Temporal lobe (tissue), 2 donors: ENCODE results near the genes TMEM39B, CCDC28B, FAM229A, BSDC1, ZBTB8OS and FNDC5.

GRCh38 chr1:31932230-31933107 is 5.7 kb downstream of the PTP4A2 start:
- RAMPAGE, long total RNA: no peak

- RAMPAGE, long total RNA: no peak
Measured at GRCh38 chr1:31934635-31935625, 3.2 kb downstream of the PTP4A2 start.

GRCh38 chr1:31984682-31985389 is 28.8 kb upstream of the KHDRBS1 start:
- RAMPAGE, long total RNA: no peak

GRCh38 chr1:32072154-32073328 is at the start of gene TMEM39B:
Gene TMEM39B, plus strand, starts transcription at chr1:32072939.
- RAMPAGE, long total RNA: start-site peak on the plus strand at chr1:32072899-32073037, 33 and 74 reads in 2 replicates

DNA sequence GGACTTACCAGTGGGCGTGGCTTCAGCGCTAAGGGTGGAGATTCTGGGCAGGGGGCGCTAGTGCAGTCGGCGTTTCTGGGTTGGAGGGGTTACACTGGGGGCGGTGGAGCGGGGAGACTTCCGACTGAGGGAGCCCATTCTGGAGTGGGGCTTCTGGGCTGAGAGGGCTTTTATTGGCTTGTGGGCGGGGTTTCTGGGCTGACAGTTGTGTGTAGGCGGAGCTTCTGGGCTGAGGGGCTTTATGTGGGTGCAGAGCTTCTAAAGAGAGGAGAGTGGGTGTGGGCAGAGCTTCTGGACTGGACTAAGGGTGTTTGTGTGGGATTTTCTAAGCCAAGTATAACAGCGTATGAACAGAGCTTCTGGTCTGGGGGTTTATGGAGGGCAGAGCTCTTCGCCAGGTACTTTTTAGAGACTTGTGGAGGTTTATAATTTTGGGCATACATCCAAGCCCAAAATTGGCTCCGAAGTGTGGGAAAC is 628 bp downstream of the TMEM39B start:
- RAMPAGE, long total RNA: no peak

GRCh38 chr1:32200086-32200928 is at the start of gene CCDC28B:
Gene CCDC28B, plus strand, starts transcription at chr1:32200595.
- RAMPAGE, long total RNA: start-site peak on the plus strand at chr1:32200614-32200685, 562 and 218 reads in 2 replicates

DNA sequence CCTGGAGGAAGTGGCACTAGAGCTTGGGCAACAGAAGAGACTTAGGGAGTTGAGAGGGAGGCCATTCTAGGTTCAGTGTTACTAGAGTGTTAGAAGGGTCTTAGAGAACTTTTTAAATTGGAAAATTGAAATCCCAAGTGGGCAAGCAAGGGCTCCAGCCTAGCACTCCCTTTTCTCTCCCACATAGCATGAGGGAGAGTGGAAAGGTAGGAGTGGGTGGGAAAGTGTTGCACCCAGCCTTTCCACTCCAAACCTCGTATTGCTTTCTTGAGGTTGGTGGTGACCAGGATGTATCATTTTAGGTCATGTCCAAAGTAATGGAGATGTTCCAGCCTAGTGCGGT is 5.8 kb downstream of the MARCKSL1 start:
- RAMPAGE, long total RNA: no peak

GRCh38 chr1:32334954-32335659 is 926 bp downstream of the MARCKSL1 start:
- RAMPAGE, long total RNA: no peak

- RAMPAGE, long total RNA: no peak
Measured at GRCh38 chr1:32337730-32338270, 1.8 kb upstream of the MARCKSL1 start.

- RAMPAGE, long total RNA: no peak
Measured at GRCh38 chr1:32361809-32362833, at the start of gene FAM229A. Gene FAM229A, minus strand, starts transcription at chr1:32362485.

DNA sequence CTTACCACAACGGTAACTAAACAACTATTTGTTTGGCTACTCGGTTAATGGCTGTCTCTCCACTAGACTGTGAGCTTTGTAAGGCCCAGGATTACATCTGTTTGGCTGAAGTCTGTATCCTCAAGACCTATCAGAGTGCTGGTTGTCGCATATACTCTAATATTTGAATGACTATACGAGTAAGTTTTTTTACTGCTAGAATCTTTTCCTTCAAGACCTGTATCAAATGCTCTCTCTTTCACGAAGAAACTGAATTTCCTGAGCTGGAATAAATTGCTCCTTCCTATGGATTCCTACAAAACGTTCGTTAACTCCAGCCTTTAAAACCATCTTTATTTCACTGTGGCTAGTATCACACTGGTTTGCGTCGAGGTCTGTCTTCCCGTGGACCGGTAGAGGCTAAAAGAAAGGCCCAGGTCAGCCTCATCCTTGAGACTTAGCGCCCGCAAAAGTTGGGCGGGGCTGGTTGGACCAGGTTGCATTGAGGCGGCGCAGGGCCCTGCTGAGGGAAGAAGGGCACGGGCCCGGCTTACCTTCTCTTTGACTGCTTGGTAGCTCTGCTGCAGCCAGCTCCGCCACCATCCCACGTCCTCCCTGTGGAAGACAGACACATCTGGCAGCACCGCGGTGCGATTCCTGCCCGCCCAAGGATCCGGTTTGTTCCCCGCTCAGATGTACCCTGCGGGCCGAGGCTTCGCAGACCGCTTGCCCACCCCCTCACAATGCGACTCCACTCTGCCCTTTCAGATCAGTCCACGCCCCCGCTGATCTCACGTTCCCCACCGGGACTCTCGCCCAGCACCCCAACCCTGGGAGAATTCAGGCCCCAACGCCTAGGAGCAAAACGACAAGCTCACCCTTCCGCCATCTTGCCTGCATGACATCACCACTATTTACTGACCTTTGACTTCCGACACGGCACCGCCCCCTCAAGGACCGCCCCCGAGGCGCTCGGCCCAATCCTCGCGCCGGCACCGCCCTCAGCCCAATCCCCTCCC is at the start of gene BSDC1:
Gene BSDC1 (minus strand): TSS at position 895 of the 998 bp plus-strand sequence.
- RAMPAGE, long total RNA: start-site peak on the minus strand centred at position 880 of the sequence, 23 bp wide, 183 and 57 reads in 2 replicates

DNA sequence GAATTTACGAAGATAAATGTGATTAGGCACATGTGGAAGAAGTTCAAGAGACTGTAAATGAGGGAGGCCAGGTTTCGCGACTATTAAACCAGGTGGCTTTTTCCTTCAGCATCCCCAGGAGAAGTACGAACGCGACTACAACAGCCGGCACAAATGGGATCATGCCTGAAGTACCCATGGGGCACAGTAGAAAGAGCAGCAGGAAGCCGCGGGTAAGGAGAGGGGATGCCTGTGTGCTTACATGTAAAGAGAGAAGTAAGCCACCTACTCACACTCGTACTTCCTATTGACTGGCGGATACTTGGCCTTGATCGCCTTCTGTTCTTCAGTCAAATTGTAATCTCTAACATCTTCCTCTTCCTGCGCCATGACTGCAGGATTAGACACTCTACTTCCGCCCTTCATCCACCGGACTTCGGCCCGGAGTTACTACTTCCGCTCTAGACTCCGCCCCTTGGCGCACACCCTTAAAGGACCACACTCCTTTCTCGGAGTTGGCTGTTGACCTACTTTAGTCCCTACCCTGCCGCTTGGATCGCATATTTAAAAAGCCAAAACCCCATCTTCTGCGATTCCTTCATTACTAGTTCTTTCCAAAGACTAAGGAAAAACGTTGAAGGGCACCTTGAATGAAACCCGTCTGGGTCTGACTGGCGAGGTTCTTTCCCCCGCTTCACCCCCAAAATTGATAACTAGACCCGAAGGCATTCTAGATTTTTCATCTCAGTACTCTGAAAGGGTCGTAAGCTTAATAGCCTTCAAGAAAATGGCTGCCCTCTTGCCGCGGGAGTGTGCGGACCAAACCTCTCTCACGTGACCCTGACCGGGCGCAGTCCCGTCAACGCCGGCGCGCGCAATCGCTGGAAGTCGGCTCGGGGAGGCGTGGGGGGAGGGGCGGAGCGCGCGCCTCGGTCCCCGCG is at the start of gene ZBTB8OS:
Gene ZBTB8OS (minus strand): TSS at position 390 of the 920 bp plus-strand sequence.
- RAMPAGE, long total RNA: start-site peak on the minus strand centred at position 385 of the sequence, 37 bp wide, 477 and 98 reads in 2 replicates; start-site peak on the minus strand centred at position 773 of the sequence, 11 bp wide, 44 and 28 reads in 2 replicates

DNA sequence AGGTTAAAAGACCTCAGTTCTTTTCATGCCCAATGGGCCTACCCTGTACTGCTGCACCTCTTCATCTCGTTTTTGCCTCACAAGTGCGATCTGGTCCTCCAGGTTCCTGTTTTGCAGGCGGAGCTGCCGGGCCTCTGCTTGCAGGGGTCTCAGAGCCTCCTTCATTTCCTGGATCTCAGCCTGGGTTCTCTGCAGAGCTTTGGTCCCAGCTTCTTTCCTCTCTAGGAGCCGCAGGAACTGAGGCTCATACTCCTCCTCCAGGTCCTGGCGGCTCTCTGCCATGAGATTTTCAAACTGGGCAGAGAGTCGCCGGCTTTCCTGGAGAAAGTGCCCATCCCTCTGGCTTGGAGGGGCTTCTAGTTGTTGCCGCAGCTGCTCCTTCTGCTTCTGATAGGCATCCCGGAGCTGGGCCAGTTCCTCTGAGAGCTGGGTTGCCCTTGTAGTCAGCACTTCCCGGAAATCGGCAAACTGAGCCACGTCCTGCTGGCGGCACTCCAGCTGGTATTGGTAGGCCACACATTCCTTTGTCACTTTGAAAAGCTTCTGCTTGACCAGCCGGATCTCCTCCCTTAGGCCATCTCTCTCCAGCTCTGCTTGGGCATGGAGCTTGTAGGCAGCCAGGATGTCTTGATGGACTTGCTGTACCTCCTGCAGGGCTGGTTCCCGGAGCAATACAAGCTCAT is 7.6 kb downstream of the SYNC start:
- RAMPAGE, long total RNA: no peak

DNA sequence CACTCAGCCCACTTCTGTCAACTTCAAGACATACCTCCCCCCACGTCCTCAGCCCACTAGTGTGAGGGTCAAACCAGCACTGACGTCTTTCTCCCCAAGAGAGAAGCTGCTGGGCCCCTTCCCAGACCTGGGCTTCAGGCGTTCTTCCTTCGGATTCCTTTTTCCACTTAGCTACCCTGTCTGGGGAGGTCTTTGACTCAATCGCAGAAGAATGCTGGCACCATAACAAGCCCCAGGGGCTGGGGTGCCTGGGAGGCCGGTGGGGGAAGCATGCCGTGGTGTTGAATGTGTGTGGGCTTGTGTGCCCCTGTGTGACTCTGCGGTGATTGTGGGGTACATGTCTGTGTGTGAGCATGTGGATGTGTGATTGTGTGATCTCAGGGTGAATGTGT is 850 bp upstream of the SYNC start:
- RAMPAGE, long total RNA: no peak

DNA sequence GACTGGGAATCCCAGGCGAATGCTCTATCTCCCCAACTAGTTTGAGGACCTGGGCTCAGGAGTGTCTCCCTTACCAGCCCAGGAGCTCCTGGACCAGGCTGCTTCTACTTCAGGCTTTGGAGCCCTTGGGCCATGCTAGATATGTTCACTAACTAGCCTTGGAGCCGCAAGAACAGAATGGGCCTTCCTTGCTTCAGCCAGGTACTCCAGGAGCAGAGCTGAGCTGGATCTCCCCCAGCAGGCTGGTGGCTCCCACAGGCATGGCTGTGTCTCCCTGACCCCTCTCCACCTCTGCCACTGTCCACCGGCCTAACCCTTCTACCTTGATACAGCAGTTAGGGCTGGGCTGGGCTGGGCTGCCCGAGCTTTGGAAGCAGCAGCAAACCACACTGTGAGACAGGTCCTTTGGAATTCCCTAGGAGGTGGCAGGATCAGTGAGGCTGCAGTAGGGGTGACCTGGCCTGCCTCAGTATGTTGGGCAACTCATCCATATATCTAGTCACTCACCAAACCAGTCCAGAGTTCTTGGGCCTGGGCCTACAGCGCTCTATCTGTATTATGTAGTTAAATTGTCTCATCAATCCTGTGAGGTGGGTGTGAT is 13.2 kb upstream of the SYNC start:
- RAMPAGE, long total RNA: no peak

GRCh38 chr1:32766297-32767065 is 24.9 kb downstream of the KIAA1522 start:
- RAMPAGE, long total RNA: no peak

DNA sequence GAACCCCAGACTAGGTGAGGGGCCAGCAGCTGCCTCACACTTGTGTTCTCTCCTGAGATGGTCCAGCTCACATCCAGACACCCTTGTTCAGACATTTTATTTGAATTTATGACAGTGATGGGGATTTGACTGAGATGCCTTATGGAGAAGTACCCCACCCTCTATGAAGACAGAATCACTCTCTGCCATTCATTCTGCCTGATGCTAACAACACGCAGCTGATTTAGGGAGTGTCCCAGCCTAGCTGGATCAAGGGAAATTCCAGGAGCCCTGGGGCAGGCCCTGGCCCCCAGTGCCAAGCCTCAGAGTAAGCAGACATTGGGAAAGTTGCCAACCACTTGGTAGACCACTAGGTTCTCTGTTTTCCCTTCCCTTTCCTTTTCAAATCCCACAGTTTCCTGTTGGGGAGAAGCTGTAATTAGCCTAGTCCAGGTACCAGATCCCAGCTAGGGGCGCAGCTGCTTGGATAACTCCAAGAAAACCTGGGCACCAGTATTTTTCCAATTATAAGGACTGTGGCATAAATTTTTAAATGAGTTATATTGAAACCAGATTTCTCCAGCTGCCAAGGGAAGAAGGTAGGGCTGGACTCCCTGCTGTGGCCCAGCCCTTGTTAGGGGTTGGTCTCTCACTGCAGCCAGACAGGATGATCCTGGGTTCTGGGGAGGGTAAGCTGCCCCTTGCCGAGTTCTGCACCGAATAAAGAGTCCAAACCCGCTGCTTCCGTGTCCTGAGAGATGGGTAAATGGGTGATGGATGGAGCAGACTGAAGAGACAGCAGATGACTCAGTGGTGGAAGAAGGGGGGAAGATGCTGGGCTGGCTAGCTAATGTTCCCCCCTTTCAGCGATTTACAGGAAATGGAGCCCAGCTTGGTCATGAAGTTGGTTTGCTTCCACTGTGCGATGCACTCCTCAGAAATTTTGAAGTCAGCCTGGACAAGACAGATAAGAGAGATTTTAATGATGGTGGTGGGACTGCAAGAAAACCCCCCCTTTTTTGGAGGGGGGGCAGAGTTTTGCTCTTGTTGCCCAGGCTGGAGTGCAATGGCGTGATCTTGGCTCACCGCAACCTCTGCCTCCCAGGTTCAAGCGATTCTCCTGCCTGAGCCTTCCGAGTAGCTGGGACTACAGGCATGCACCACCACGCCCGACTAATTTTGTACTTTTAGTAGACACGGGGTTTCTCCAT is 33.9 kb downstream of the KIAA1522 start:
- RAMPAGE, long total RNA: no peak

DNA sequence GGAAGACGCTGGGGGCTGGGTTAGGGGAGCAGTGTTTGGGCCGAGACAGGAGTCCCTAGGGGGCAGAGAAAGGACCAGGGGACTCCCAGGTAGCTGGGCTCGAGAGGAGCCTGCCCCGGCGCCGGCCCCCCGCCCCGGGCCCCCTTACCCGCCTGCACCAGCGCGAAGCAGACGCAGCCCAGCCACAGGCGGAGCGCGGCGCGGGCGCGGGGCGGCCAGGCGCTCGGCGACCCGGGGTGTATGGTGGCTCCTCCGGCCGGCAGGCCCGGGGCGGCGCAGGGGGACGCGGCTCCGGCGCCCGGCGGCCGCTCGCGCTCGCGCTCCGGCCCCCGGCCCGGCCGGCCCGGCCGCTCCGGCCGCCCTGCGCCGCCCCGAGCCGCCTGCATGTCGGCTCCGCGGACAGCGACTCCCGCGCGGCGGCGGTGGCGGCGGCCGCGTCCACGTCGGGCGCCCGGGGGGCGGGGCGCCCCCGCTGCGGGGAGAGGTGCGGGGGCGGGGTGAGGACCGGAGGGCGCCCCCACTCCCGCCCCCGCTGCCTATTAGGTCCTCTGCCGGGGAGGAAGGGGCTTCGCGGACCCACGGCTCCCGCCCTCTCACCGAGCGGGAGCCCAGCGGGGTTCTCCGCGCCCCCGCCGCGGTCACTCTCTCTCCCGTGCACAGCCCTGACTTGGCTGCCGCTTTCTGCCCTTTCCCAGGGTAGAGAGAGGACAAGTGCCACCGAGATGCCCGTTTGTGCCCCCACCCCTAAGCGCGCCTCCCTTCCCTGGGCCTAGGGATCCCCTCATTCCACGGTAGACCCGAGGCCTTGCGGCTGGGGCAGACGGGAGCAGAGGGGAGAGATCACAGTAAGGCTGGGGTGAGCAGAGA is at the start of gene FNDC5:
Gene FNDC5 (minus strand): TSS at position 408 of the 867 bp plus-strand sequence.
- RAMPAGE, long total RNA: no peak

- RAMPAGE, long total RNA: no peak
Measured at GRCh38 chr1:32907398-32907939, 6.3 kb upstream of the TMEM54 start.

DNA sequence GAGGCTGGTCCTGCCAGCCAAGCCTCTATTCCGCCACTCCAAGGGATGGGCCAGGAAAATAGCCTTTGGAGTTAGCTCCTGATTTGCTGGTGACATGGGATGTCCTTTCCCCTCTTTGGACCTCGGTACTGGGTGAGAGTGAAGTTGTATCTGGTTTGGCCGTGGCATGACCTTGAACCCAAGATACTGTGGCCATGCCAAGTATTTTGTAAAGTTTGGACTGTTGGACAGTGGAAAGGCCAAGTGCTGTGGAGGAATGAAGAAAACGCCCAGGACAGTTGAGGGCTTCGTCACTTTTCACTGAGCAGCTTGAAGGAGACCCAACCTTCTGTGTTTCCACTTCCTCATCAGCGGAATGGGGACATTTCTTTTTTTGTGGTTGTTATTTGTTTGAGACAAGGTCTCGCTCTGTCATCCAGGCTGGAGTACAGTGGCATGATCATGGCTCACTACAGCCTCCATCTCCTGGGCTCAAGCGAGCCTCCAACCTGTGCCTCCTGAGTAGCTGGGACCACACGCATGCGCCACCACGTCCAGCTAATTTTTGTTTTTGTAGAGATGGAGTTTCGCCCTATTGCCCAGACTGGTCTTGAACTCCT is 28.5 kb upstream of the RNF19B start:
- RAMPAGE, long total RNA: no peak